ENCODE measurements around a stretch of chr1.

DNA sequence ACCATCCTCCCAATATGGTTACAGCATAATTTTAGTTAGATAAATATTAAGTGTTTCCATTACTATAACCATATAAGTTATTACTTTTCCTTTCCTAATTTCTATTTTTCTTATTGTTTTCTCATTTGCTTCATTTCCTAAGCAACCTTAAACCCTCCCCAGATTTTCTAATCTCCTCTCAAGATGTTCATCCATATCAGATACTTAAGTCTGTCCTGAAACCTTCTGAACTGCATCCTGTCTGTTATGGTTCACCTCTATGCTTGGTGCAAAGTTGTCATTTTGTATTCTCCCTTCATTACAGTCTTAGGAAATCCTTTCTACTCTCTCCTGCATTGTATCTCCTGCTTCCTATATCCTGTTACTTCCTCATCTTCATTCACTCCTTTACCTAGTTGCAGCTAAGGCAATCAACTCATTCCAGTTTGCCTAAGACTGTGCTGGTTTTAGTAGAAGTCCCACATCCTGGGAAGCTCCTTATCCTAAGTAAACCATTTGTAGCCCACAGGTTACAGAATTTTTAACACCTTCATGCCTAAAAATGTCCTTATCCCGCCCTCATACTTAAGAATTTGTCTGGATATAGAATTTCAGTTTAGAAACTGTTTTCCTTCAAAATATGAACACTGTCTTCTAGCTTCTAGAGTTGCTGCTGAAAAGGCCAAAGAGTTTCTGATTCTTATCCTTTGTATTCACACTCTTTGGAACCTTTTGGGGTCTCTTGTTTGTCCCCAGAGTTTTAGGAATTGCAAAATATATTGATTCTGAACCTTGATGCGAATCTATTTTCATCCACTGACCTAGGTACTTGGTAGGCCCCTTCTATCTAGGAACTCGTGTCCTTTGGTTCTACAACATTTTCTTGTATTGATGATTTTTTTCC lies 16.2 kb downstream of the CDC42BPA start:
- PRO-cap = no peak
- RAMPAGE, long total RNA, 4 experiments = no peak in any of the 4 experiments

DNA sequence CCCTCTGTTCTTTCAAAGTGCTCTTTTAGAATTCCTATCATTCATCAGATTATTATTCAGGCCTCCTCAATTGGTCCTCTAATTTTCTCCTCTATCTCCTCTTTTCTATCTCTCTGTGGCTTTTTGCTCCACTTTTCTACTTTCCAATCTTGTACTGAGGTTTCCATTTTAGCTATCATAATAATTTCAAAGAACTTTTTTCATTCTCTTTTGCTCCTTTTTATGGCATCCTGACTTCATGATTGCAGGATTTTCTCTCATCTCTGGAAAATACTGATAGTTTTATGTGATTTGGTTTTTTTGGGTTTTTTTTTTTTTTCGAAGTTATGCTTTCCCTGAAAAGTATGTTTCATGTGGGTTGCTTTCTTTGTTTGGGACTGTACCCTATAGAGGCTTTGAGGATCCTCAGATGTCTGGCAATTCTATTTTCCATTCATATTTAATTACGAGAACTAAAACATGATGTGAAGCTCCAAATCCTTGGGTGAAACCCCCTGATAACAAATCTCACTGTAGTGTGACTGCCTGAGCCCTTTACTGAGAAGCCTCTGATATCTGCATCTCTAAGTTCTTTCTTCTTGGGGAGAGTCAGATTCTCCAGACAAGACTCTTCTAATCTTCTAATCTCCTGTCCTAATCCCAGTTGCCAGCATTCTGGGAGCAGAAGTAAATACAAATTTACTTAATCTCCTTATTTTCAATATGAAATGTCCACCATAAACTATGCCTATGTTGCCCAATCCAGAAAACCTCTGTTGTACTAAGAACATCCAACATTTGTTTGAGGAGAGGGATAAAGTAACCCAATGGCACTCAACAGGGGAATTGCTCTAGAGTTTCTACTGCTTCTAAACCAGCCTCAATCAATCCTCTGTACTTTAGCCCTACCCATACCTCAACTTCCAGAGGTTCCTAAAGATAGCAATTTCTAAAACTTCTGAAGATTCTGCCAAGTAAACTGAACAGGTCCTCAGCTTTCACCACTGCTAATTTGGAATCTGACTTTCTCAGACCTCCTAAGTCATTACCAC lies 15.3 kb downstream of the CDC42BPA start:
- PRO-cap = no peak
- RAMPAGE, long total RNA, 4 experiments = no peak in any of the 4 experiments

DNA sequence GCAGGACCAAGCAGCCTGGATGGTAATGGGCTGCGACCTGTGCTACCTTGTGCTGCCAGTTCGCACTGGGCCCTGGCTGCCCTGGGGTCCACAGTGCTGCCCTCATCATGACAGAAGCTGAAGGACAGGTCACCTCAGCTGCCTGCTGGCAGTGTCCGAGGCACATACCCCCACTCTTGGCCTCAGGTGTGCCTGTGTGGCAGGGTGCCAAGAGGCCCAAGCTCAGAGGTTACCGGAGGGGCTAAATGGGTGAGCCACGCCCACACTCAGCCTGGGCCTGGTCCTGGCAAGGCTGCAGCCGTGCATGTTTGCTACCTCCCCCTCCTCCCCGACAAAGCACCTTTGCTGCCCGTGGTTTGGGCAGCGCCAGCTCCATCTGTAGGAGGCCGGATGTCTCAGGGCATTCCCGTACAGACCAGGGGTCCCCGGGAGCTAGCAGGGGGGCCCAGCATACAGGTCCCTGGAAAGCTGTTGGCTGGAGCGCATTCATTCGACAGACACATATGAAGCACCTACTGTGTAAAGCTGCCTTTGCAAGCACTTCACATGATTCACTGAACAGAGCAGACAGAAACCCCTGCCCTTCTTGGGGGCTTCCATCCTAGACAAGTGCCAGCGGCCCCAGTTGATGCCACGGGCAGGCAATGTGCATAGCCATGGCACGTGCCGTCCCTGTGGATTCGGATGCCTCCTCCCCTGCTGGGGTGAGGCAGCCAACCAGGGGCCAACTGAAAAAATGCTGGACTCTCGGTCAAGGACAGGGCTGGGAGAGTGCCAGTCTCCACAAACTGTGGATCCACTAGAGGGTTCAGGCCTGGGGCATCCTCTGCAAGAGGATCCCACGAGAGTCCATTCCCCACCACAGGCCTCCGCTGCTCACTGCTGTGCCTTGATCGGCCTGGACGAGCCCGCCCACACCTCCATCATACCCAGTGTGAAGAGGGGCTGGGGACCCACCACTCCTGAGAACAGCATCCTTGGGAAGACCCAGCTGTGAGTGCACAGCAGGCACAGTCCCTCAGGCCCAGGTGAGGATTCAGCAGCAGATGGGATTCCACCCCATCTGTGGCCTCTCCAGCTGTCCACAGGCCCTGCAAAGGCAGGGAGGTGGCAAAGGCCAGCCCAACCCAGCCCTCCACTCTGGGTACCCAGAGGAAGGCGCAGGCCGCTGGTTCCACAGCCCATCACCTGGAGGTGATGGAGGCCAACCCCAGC lies 4.0 kb downstream of the JMJD4 start:
- PRO-cap = no peak
- RAMPAGE, long total RNA, 4 experiments = no peak in any of the 4 experiments

DNA sequence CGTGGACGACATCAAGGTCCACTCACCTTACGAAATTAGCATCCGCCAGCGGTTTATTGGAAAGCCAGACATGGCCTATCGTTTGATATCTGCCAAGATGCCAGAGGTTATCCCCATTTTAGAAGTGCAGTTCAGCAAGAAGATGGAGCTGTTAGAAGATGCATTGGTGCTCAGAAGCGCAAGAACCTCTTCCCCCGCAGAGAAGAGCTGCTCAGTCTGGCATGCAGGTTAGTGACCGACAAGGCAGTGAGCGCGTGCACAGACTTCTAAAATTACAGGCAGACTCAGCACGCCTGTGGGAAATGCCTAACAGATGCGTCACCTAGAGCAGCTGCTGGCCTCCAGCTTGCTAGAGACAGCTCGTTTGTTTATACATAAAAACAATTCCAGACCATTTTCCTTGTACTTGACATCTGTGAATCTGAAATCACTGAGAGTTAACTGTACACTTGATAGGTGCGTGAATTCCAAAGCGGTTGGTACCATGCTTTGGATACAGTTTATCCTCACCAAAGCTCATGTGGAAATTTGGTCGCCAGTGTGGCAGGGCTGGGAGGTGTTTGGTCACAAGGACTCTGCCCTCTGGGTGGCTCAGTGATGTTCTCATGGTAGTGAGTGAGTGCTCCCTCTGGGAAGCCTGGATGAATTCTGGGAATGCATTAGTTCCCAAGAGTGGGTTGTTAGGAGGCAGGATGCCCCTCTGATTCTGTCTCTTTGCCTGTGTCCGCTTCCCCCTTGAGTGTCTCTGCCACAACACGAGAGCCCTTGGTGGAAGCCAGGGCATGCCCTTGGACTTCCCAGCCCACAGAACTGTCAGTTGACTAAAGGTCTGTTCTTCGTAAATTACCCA lies 24.2 kb downstream of the SNAP47 start:
- PRO-cap = no peak
- RAMPAGE, long total RNA, 4 experiments = no peak in any of the 4 experiments

GRCh38 chr1:227892494-227893095 lies 55.1 kb downstream of the WNT9A start:
- PRO-cap = no peak
- RAMPAGE, long total RNA, 4 experiments = no peak in any of the 4 experiments

- PRO-cap = no peak
- RAMPAGE, long total RNA, 4 experiments = no peak in any of the 4 experiments
Observed at GRCh38 chr1:227934421-227935206, 13.1 kb downstream of the WNT9A start.

GRCh38 chr1:228097501-228097827 lies 5.7 kb downstream of the C1orf35 start:
- PRO-cap = no peak
- RAMPAGE, long total RNA, 4 experiments = no peak in any of the 4 experiments

GRCh38 chr1:228141544-228142088 lies 1.5 kb downstream of the GUK1 start:
- PRO-cap = no peak
- RAMPAGE, long total RNA, 4 experiments = no peak in any of the 4 experiments

DNA sequence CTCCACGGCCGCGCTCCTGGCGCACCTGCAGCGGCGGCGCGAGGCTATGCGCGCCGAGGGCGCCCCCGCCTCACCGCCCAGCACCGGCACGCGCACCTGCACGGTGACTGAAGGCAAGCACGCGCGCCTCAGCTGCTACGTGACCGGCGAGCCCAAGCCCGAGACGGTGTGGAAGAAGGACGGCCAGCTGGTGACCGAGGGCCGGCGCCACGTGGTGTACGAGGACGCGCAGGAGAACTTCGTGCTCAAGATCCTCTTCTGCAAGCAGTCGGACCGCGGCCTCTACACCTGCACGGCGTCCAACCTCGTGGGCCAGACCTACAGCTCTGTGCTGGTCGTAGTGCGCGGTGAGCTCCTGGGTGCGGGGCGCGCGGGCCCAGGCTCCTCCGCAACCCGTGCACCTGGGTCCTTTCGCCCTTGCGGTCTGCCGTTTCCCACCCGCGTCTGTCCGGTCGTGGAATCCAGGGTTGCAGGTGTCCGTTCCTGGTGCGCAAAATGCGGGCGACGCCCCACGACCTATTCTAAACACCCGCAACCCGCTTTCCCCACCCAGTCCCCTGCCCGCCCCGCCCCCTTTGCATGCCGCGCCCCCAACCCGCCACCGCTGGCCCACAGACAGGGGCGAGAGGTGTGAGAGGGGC lies 4.7 kb downstream of the OBSCN start:
- PRO-cap = no peak
- RAMPAGE, long total RNA, 4 experiments = no peak in any of the 4 experiments

DNA sequence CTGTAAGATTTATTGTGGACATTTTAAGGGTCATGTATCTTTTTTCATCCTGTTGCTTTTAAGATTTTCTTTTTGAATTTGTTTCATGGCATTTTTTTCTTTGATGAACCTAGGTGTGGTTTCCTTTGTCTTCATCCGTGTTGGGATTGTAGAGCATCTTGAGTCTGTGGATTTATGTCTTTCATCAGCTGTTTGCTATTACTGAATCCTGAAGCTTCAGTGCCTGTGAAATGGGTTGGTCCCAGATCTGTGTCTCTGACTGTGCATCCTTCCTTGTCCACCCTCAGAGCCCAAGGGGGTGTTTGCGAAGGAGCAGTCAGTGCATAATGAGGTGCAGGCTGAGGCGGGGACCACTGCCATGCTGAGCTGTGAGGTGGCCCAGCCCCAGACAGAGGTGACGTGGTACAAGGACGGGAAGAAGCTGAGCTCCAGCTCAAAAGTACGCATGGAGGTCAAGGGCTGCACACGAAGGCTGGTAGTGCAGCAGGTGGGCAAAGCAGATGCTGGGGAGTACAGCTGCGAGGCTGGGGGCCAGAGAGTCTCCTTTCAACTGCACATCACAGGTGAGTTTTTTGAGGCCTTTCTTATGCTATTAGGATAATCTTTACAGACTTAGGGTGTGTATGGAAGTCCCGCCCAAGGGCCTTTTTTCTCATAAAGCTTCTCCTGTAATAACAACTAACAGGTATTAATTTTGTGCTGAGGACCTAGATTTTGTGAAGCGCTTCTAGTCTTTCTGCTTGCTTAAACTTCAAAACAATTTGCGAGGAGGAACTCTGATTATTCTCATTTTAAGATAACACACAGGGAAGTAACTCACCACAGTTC lies 37.5 kb downstream of the OBSCN start:
- PRO-cap = no peak
- RAMPAGE, long total RNA, 4 experiments = no peak in any of the 4 experiments

DNA sequence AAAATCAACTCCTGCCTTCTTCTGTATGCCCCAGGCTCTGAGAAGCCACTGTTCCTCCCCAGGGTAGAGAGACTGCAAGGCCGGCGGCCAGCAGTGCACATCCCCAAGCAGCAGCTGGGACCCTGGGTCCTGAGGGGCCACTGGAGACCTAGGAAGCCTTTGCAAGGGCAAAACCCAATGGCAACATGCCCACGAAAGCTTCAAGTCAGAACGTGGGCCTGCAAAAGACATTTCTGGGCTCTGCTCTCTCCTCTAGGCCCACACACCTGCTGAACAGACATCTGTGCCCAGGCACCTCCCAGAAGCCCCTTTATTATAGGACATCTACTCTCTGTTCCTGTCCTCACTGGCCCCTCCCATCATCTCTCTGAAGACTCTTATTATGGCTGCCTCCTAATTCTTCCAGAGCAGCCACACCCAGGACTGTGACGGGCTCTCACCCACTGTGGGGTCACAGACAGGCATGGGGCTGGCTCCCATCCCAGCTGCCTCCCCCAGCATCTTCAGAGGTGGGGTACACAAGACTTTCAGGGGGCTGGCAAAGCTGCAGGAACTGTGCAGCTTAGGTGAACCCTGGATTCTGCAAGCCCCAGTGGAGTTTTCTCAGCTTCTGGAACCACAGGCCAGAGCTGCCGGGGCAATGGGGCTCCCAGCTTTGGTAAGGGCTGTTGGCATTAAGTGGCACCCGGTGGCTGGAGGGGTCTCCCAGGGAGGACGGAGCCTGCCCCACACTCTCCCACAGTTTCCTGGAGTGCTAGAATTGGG lies 12.7 kb downstream of the TRIM11 start:
- PRO-cap = no peak
- RAMPAGE, long total RNA, 4 experiments = no peak in any of the 4 experiments

DNA sequence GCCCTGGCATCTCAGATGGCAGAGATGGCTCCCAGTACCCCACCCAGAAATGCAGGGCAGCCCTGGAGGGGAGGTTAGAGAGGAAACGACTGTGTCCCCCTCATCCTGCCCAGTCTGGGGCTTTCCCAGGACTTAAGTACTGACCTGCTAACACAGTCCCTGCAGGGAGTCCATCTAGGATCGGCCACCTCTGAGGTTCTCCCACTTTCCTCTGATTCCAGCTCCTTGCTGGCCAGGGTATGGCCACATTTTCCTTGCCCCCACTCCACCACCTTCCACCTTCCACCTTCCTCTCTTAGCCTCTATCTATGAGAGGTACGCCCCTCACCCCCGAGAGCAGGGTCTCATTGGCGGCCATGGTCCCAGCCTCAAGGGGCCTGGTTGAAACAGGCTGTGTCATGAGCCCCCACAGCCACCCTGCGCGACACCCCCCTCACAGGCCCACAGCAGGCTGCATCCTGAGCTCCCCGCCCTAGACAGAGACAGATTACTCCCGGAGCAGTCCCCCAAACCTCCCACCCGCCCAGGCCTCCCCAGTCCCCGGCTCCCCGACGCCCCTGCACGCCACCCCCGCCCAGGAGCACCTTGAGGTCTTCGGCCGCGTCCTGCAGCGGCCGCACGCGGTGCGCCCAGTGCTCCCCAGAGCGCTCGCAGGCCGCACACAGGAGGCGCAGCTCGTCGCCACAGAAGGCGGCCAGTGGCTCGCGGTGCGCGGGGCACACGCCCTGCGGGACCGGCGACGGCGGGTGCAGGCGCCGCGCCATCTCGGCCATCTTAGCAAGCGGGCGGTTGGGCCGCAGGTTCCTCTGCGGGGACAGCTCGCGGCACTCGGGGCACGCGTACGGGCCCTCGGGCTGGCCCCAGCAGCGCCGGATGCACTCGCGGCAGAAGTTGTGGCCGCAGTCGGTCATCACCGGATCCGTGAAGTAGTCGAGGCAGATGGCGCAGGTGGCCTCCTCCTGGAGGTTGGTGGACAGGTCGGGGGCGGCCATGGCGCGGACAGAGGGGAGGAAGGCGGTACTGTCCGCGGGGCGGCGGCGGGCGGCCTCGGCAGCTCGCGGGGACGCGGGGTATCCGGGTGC lies 724 bp downstream of the TRIM11 start:
- PRO-cap = no peak
- RAMPAGE, long total RNA, 4 experiments = no peak in any of the 4 experiments

GRCh38 chr1:228487472-228488544 lies 626 bp downstream of the RNF187 start:
- PRO-cap = no peak
- RAMPAGE, long total RNA, 4 experiments = no peak in any of the 4 experiments

DNA sequence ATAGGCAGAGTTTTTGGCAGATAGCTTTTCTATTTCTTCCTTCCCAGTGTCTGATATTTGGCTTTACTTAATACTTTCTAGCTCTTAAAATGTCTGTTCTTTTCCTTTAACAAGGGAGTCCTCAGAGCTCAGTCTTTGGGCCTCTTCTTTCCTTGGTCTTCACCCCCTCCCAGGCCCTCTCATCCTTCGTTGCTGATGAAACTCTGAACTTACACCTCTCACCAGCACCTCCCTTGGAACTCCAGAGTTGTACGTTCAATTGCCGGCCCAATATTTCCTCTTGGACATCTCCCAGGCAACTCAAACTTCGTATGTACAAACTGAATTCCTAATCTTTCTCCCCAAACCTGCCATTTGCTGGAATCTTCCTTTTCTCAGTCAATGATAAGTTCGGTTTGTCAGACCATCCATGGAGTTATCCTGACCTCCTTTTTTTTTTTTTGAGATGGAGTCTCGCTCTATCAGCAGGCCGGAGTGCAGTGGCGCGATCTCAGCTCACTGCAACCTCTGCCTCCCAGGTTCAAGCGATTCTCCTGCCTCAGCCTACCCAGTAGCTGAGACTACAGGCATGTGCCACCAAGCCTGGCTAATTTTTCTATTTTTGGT lies 13.0 kb upstream of the RHOU start:
- PRO-cap = no peak
- RAMPAGE, long total RNA, 4 experiments = no peak in any of the 4 experiments

- PRO-cap = no peak
- RAMPAGE, long total RNA, 4 experiments = no peak in any of the 4 experiments
Observed at GRCh38 chr1:228826949-228827428, 91.7 kb downstream of the RHOU start.

- PRO-cap = no peak
- RAMPAGE, long total RNA, 4 experiments = no peak in any of the 4 experiments
Observed at GRCh38 chr1:228850093-228850516, 114.8 kb downstream of the RHOU start.

GRCh38 chr1:228989977-228990868 lies 254.9 kb downstream of the RHOU start:
- PRO-cap = no peak
- RAMPAGE, long total RNA, 4 experiments = no peak in any of the 4 experiments

- PRO-cap = no peak
- RAMPAGE, long total RNA, 4 experiments = no peak in any of the 4 experiments
Observed at GRCh38 chr1:229121838-229122329, 149.0 kb upstream of the RAB4A start.

DNA sequence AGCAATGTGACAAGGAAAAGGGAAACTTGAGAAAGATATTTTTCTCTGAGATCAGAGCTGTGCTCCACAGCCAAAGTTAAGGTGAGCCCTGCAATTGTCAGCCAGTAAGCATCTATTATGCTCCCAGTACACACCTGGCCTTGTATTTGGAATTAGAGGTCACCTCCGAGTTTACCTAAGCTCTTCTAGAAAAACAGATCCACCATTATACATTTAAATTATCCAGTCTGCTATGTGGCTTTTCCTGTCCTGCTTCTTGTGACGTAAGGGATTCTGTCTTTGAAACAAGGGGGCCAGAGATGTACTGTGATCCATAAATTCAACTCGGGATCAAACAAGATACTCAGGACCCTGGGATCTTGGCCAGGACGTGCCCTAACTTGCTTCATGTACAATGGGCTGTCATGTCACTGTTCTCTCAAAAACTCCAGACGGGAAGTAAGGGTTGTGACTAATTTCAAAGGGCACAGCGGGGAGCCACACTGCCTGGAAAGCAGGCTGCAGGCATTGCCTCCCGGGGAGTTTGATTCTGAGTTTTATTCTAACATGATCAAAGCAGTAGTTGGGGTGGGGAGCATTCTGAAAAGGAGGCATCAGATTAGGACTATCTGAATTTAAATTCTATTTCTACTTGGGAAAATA lies 39.6 kb upstream of the RAB4A start:
- PRO-cap = no peak
- RAMPAGE, long total RNA, 4 experiments = no peak in any of the 4 experiments

DNA sequence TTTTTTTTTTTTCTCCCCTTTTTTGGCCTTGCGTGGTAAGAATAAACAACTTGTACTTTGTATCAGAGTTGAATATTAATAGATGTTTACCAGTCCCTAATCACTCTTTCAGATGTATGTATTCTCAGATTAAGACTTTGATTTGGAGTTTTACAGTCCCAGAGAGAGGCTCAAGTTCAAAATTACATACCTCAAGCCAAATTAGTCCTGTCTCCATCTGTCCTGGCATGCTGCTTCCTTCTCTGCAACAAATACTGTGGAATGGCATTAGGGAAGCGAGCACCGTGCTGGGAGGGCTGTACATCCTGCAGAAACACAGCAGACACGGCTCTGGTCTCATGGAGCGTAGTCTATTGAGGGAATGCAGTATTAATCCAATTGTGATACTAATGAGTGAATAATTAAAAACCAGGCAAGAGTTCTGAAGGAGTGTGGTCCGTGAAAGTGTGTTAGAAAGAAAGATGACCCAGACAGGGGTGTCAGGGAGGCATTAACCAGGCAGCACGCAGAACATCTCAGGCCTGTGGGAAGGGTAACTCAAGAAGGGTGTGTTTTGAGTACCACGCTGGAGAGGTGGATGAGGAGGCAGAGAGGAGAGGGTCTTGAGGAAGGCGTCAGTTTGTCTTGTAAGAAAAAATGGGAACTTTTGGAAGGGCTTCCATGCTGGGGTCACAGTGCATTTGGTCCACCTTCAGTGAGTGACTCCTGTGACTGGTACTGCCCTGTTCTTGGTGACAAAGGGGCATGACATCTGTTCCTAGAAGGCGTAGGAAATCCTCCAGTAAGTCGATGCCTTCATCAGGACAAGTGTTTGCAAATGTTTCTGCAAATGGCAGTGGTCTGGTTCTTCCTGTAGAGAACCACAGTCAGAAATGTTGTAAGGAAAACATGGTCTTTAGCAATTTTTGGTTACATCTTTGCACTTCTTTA lies 1.5 kb downstream of the RAB4A start:
- PRO-cap = no peak
- RAMPAGE, long total RNA, 4 experiments = no peak in any of the 4 experiments

All from omental fat pad (tissue), 4 donors.